Rectum (tissue), 1 donor: ENCODE data around the genes GMNC, PYDC2 and ATP13A5.

DNA sequence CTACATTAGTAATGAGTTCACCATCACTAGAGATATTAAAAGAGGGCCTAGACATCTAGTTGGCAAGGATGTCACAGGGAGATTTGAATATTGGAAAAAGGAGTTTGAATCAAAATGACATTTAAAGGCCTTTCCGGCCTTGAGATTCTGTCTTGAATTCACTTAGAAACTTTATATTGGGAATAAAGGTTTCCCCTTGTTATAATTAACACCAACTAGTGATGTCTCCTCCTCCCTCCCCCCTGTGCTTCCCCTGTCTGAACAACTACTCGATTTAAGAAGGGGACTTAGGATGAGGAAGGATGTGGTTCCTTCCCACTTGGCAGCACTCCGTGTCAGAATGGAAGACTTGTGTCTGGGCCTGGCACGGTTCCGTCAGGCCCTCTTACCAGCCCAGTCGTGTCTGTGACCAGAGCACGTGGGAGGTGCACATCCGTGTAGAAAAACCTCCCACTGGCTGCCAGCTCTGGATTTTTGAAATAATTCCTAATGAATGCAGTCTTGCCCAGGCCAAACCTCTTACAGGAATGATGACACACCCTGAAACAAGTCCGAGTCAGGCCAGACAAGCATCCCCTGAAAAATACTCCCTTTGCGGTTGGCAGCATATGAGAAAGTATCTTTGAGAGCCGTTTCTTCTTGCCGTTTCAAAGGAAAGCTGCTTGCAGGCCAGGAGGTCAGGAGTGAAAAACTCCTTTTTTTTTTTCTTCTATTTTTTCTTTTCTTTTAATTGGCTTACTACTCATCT lies 19.5 kb downstream of the IL1RAP start:
- PRO-cap, result no peak

DNA sequence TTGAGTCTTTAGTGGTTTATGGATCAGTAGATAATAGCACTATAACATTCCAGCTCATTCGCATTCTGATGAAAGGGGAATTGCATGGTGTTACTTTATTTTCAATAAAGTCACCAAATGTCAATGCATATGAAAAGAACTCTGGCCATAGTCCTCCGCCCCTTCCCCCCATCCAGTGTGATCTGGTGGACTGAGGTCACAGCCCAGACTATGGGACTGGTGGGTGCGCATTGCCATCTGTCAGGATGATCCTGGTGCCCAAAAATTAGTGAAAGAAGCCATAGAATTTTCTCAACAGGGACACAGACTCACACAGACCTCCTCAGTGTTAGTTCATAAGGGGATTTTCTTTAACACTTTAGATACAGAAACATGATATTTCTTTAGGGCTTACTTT lies 33.2 kb downstream of the IL1RAP start:
- PRO-cap, result no peak

DNA sequence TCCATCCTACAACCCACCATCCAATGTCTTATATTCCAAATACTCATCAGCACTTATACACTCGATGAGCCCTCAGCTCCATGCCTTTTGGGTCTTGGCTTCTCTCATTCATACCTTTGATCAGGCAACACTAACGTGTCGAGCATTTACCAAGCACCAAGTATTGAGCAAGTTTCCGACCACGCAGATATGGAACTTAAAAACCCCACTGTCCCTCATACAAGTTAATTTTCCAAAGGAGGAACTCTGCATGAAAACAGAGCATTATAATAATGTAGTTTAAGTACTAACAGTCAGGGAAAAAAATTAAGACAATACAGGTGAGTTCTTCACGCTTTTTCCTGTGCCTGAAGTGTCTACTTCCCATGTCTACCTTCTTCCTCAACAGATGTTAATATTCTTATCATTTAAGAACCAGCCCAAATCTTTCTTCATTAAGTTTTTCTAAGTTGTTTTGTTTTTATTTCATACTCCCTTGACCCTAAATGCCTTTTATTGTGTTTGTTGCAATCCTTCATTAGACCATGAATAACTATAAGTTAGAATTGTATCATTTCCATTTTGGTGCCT lies 102.9 kb downstream of the IL1RAP start:
- PRO-cap, result no peak

DNA sequence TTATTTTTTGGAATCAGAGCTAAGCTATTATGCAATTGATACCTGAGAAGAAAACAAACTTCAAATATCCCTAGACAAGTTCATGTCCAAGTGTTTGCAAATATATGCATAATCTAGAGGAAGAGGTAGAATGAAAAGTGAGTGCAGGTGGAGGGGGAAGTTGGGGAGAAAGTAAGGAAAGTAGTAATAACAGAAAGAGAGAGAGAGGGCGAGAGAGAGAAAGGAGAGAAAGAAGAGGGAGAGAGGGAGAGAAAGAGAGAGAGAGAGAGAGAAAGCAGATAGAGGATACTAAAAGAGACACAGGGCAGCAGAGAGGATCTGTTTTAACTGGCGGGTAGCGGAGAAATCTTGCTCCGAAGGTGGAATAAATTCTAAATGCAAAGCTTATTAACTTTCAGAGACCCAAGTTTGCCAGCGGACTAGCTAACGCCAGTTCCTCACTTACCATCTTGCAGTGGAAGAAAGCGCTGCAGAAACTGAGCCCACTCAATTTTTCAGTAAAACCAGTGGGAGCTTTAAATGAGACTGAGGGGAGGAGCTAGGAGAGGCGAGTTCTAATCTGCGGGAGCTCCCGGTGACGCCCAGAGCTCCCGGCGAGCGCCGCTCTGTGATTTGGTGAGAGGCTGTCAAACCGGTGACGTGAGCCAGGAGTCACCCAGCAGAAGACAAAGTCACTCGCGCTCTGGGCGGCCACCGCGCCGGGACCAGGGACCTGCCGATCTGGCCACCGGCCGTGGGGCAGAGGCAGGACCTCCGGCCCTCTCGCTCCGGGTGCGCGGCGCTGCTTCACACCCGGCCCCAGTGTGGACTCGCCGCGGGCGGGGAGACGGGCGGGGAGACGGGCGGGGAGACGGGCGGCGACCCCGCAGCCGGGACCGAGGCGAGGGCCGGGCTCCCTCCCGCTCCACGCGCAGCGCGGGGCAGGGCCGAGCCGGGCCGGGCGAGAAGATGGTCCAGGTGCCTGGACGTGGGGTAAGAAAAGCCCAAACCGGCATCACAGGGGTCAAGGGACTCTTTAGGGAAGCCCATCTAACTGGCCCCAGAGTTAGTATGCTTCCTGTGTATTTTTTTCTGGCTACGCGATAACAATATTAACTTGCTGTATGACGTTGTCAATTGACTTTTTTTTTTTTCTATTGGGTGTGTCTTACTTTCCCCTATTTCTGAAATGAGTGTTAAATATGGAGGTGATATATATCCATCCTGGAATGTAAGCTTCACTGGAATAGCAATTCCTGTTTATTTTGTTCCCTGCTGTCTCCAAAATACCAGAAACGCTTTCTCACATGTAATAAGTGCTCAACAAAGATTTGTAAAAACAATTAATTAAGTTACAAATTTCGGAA lies at the start of gene GMNC:
GMNC (minus strand) TSS at position 527 of the 1,346 bp plus-strand sequence.
- PRO-cap, result unidirectional peak, plus-strand start at position 696 of the sequence

GRCh38 chr3:191366751-191367191 lies 36.4 kb upstream of the UTS2B start:
- PRO-cap, result no peak

DNA sequence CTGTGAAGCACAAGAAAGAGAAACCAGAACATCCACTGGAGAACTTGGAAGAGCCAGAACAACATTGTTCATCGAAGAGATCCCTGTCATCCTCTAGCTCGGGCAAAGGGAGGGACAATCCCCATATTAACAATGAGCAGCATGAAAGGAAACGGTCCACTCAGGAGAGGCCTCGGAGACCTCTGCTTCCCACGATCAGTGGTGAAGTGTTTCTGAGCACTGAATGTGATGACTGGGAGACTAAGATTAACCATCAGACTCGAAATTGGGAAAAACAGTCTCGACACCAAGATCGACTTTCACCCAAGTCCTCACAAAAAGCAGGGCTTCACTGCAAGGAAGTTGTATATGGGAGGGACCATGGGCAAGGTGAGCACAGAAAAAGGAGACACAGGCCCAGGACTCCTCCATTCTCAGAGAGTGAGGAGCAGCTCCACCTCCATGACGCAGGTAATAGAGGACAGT lies 44.8 kb upstream of the UTS2B start:
- PRO-cap, result no peak

DNA sequence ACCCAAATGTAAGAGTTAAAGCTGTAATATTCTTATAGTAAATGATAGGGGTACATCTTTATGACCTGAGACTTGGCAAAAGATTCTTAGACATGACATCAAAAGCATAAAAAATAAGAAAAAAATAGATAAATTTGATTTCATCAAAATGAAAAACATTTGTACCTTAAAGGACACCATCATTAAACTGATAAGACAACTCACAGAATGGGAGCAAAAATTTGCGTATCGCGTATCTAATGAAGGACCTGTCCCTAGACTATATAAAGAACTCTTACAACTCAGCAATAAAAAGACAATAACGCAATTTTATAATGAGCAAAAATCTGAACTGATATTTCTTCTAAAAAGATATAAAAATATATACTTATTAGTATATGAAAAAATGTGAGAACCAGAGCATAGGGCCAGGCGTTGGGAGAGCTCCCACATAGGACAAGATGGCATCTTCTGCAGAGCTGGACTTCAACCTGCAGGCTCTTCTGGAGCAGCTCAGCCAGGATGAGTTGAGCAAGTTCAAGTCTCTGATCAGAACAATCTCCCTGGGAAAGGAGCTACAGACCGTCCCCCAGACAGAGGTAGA lies at the start of gene PYDC2:
PYDC2 (plus strand) TSS at position 441 of the 583 bp plus-strand sequence.
- PRO-cap, result no peak

- PRO-cap, result no peak
Observed at GRCh38 chr3:192303210-192303651, 424.1 kb downstream of the FGF12 start.

- PRO-cap, result no peak
Observed at GRCh38 chr3:192407959-192408563, 319.3 kb downstream of the FGF12 start.

DNA sequence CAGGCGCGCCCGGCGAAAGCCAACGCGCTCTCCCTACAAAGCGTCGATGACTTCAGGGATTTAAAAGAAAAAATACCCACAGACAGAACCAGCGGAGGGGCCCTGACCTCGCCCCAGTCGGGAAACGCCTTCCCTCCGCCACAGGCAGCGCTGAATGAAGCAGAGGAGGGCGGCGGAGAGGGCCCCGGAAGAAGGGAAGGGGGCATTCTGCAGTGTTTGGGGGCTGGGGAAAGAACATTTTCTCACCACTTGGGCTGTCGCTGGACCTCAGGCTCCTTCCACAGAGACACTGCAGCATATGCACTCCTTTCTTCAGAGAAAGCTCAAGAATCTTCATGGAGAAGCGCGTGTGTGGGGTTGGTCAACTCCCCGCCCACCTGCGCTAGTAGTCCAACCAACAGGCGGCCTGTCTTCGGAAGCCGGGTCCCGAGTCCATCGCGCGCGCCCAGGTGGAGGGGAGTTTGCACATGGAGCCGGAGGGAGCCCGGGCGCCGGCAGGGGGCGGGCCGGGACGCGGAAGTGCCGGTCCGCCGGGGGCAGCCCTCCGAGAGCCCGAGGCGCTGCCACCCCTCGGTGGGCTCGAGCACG lies 212.8 kb downstream of the FGF12 start:
- PRO-cap, result no peak

GRCh38 chr3:192636408-192637540 lies 90.6 kb downstream of the FGF12 start:
- PRO-cap, result no peak

DNA sequence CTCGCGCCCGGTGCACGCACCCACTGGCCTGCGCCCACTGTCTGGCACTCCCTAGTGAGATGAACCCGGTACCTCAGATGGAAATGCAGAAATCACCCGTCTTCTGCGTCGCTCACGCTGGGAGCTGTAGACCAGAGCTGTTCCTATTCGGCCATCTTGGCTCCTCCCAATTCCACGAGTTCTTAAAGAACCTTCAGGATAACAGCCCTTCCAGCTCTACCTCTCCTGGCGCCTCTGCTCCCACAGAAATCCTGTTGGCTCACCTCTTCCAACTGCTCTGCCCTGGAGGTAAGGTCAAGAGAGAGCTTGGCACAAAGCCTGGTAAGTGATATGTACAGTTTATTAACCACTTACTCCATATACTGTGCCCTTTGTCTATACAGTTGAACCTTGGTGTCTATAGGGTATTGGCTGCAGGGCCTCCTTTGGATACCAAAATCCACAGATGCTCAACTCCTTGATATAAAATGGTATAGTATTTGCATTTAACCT lies 17.8 kb upstream of the FGF12 start:
- PRO-cap, result no peak

GRCh38 chr3:192840845-192841372 lies 76.7 kb downstream of the MB21D2 start:
- PRO-cap, result unidirectional peak, plus-strand start at chr3:192841091

DNA sequence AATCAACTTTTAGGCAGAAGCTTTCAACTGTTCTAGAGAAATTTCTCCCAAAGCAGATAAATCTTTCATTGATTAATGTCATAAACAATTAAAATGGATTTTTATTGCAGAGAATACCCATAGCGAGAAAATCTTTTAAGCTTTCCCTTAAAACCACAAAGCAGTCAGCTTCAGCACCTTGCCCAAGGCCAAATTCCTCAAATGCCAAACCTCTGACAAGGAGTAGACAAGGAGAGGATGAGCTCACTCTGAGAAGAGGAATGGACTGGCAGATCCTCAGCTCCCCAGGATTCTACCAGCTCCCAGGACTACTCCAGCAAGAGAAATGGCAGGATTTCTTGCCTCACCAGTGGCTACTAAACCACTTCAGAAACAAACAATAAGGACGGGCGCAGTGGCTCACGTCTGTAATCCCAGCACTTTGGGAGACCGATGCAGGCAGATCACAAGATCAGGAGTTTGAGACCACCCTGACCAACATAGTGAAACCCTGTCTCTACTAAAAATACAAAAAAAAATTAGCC lies 37.9 kb downstream of the MB21D2 start:
- PRO-cap, result no peak

- PRO-cap, result no peak
Observed at GRCh38 chr3:193240200-193240895, 674 bp upstream of the PLAAT1 start.

- PRO-cap, result no peak
Observed at GRCh38 chr3:193378604-193379071, at the start of gene ATP13A5. TSS of gene ATP13A5 (minus strand) at chr3:193378753.

GRCh38 chr3:193870256-193871131 lies 265.5 kb upstream of the HES1 start:
- PRO-cap, result no peak

DNA sequence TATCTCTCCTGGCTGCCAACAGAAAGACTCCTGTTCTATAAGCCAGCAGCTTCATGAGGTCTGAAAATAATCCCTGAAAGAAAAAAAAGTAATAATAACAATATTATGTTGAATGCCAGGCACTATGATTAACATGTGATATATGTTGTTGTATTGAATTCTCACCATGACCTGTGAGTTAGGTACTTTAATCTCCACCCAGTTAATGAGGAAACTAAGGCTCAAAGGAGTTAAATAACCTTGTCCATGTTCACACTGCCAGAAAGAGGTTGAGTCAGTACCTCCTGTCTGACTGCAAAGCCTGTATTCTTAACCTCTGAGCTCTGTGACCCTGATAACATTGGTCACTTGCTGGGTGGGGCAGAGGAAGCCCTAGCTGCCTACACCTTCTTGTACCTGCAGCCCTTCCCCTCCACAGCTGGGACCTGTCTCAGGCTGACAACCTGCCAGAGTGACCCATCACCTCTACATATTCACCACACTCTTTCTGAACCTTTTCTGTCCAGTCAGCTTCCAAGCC lies 106.2 kb upstream of the HES1 start:
- PRO-cap, result unidirectional peak, plus-strand start at position 261 of the sequence; unidirectional peak, plus-strand start at position 401 of the sequence

GRCh38 chr3:194072214-194072626 lies 63.7 kb upstream of the HES1 start:
- PRO-cap, result no peak

DNA sequence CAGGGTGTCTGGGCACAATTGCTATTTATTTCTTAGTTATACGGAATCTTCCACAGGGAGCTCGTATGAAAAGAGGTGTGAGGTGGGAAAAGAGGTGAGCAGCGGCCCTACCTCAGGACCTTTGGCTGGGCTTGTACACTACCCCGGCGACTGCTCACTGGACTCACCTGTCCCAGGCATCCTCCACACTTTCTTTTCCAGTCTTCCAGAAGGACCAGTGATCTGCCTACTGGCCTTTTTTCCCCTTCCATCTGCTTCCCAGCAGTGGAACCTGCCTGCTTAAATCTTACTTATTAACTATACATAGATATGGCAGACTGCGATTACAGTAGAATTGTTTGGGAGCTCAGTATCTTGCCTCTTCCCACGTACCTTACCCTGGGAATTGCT lies 11.9 kb upstream of the HES1 start:
- PRO-cap, result bidirectional peak, plus-strand start outside the sequence, minus-strand start at position 253 of the sequence